Subcutaneous adipose tissue (tissue), 3 donors: ENCODE data around the gene LIMK2.

DNA sequence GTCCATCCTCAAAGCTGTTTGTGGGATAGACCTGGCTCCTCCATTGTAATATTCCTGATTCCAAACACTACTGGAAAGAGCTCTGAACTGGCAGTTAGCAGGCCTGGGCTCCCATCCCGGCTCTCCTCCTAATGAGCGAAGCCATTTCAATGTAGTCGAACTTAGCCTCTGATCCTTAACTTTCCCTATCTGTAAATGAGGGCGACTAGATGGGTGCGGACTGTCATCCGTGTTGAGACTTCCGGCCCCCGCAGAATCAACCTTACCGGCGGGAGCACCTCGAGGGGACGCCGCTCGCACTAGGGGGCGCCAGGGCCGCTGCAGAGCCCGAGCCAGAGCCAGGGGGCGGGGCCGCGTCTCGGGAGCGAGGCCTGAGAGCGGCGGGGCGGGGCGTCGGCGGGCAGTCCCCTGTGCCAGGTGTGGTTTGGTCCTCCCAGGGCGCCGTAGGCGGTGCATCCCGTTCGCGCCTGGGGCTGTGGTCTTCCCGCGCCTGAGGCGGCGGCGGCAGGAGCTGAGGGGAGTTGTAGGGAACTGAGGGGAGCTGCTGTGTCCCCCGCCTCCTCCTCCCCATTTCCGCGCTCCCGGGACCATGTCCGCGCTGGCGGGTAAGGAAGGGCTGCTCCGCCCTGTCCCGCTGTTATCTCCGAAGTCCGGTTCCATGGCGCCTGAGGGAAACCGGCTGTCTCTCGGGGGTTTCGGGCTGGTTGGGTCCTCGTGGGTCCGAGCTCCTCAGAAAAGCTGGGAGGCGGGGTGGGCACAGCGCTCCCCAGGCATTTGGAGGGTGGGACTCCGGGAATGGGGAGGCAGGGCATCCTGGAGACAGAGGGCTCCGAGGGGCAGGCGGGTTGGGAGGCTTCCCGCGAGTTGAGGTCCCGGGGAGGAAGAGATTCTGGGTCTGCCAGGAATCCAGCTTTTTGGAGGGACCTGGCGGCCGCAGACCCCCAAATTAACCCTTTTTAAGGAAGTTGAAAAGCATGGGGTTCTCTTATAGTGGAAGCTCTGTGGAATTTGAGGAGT, at the start of gene LIMK2:
Gene LIMK2 (plus strand): TSS at position 479 of the 1,017 bp plus-strand sequence.
- PRO-cap: bidirectional peak, plus-strand start at position 479 of the sequence, minus-strand start at position 301 of the sequence
- RAMPAGE, long total RNA, 3 experiments: start-site peak on the plus strand in 1 of 3 experiments, centred at position 483 of the sequence, 29 reads per replicate

DNA sequence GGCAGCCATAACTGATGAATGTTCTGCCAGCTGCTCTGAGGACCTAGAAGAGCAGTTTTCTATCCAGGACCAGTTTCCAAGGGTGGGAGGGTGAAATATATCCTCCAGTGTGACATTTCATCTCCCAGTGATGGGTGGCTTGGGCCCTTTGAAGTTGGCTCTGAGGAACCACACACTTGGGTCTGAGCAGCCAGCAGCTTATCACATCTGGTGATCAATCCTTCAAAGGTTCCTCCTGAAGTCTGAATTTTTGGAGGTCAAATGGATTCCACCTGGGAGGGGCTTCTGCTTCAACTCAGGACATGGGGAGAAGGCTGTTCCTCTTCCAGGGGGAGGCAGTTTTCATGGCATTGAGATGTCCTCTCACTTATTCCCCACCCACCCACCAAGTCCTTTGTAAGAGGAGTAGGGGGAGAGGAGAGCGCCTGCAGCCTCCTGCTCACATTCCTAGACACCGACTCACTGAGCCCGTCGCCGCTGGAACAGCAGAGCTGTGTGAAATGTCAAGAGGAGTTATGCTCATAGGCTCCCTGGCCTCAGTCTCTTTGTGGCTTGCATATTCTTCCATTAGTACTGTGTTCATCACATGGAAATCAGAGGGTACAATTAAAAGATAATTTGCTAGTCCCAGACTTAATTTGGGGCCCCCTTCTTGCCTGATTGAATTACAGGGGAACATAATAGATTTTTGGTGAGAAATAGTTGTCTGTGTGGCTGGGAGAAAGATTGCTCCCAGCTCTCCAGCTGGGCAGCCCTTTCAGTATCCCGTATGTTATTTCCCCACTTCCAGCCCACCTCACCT, 31.8 kb downstream of the LIMK2 start:
- PRO-cap: no peak
- RAMPAGE, long total RNA, 3 experiments: no peak in any of the 3 experiments

GRCh38 chr22:31342996-31343754, 3.0 kb downstream of the PATZ1 start:
- PRO-cap: no peak
- RAMPAGE, long total RNA, 3 experiments: no peak in any of the 3 experiments

GRCh38 chr22:31345021-31345317, 1.2 kb downstream of the PATZ1 start:
- PRO-cap: no peak
- RAMPAGE, long total RNA, 3 experiments: no peak in any of the 3 experiments

DNA sequence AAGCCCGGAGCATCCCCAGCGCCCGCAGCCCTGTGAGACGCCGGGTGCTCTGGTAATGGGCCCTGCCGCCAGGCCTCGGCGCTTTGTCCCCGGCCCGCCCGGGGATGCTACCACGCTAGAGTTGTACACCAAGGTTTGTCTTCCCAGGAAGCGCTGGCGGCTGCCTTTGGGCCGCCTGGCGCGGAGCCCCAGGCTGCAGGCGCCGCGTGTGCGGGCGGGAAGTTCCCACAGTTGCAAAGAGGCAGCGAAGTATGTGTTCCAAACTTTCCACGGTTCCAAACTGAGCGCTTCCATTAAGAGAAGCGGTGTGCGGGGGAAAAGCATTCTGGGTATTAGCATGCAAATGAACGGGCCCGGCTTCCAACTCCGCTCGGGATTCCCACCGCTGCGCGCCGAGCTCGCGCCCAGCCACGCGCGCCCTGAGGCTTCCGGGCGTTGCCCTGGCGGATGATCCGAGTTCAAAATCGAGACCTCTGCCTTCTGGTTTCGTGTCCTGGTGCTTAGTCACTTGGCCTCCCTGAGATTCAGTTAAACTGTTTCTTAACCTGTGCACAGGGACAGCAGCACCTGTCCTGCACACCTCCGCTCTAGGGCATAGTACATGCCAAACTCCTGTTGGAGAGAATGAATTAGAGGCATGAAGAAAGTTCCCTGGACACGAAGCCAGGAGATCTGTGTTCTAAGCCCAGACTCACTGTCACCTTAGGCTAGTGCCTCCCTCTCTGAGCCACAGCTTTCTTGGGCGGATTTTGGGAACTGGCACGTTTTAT, 1.3 kb upstream of the PATZ1 start:
- PRO-cap: no peak
- RAMPAGE, long total RNA, 3 experiments: no peak in any of the 3 experiments

DNA sequence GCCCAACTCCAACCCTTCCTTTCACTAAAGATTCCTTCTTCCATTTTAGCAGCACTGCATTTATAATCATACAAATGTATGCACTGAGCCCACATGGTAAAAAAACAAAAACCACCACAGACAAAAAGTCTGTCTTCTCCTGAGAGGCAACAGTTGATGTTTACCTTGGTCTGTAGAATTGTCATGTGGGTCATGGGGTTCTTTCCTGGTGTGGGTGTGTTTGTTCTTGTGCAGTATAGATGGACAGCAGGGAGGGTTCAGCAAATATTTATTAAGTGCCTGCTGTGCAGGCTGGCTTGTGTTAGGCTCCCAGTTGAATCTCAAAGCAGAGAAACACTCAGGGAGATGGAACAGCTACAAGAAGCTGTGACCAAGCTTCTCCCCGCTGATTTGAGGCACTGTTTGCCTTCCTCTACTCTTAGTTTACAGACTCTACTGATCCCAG, 82.2 kb downstream of the PISD start:
- PRO-cap: no peak
- RAMPAGE, long total RNA, 3 experiments: no peak in any of the 3 experiments

GRCh38 chr22:31647475-31647944, 14.5 kb downstream of the PISD start:
- PRO-cap: no peak
- RAMPAGE, long total RNA, 3 experiments: no peak in any of the 3 experiments

DNA sequence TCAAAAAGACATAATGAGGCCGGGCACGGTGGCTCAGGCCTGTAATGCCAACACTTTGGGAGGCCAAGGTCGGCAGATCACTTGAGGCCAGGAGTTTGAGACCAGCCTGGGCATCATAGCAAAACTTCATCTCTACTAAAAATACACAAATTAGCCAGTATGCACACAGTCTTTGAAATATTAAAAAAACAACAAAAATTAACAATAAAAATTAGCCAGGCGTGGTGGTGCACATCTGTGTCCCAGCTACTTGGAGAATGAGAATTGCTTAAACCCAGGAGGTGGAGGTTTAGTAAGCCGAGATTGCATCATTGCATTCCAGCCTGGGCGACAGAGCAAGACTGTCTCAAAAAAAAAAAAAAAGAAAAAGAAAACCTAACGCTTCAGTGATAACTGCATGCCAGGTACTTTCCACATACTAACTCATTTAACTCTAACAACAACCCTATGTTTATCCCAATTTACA, 11.8 kb downstream of the PISD start:
- PRO-cap: no peak
- RAMPAGE, long total RNA, 3 experiments: no peak in any of the 3 experiments

DNA sequence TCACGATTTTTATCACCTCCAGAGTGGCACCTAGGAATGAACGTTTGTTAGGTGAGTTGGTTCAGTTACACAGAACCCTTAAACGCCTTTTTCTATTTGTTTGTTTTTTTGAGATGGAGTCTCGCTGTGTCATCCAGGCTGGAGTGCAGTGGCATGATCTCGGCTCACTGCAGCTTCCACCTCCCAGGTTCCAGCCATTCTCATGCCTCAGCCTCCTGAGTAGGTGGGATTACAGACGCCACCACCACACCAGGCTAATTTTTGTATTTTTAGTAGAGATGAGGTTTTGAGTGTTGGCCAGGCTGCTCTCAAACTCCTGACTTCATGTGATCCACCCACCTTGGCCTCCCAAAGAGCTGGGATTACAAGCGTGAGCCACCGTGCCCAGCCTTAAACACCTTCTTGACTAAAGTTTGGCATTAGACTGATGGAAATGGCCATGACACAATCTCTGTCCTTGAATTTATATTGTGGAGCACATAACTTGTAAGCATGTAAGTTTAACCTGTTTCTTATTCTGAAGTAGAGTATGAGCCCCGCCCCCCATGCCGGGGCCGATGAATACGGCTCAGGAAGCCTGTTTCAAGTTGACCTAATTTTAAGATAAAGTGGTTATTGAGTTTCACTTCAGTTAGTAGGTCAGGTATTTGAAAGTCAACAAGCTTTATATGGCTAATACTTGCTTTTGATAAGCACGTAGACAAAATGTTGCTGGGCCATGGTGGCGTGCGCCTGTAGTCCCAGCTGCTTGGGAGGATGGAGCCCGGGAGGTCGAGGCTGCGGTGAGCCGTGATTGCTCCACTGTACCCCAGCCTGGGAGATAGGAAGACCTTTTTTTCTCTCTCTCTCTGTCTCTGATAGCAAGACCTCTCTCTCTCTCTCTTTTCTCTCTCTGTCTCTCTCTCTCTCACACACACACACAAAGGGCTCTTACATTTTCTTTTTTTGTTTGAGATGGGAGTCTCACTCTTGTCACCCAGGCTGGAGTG, 14.1 kb downstream of the YWHAH start:
- PRO-cap: no peak
- RAMPAGE, long total RNA, 3 experiments: no peak in any of the 3 experiments

- PRO-cap: no peak
- RAMPAGE, long total RNA, 3 experiments: no peak in any of the 3 experiments
These were observed 39.7 kb downstream of the SLC5A1 start for GRCh38 chr22:32082821-32083129.

- PRO-cap: no peak
- RAMPAGE, long total RNA, 3 experiments: no peak in any of the 3 experiments
These were observed 3.4 kb downstream of the RFPL2 start for GRCh38 chr22:32201597-32201796.

DNA sequence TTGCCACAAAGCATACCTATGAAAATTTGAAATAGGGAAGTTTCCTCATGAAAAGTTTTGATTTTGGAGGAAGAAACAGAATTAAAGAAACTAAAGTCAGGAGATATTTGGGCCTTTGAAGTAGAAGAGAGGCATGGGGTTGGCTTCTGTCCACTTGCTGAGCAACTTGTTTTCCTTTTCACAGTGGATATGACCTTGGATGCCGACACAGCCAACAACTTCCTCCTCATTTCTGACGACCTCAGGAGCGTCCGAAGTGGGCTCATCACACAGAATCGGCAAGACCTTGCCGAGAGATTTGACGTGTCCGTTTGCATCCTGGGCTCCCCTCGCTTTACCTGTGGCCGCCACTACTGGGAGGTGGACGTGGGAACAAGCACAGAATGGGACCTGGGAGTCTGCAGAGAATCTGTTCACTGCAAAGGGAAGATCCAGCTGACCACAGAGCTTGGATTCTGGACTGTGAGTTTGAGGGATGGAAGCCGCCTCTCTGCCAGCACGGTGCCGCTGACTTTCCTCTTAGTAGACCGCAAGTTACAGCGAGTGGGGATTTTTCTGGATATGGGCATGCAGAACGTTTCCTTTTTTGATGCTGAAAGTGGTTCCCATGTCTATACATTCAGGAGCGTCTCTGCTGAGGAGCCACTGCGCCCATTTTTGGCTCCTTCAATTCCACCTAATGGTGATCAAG, 2.5 kb downstream of the RFPL3 start:
- PRO-cap: no peak
- RAMPAGE, long total RNA, 3 experiments: no peak in any of the 3 experiments

DNA sequence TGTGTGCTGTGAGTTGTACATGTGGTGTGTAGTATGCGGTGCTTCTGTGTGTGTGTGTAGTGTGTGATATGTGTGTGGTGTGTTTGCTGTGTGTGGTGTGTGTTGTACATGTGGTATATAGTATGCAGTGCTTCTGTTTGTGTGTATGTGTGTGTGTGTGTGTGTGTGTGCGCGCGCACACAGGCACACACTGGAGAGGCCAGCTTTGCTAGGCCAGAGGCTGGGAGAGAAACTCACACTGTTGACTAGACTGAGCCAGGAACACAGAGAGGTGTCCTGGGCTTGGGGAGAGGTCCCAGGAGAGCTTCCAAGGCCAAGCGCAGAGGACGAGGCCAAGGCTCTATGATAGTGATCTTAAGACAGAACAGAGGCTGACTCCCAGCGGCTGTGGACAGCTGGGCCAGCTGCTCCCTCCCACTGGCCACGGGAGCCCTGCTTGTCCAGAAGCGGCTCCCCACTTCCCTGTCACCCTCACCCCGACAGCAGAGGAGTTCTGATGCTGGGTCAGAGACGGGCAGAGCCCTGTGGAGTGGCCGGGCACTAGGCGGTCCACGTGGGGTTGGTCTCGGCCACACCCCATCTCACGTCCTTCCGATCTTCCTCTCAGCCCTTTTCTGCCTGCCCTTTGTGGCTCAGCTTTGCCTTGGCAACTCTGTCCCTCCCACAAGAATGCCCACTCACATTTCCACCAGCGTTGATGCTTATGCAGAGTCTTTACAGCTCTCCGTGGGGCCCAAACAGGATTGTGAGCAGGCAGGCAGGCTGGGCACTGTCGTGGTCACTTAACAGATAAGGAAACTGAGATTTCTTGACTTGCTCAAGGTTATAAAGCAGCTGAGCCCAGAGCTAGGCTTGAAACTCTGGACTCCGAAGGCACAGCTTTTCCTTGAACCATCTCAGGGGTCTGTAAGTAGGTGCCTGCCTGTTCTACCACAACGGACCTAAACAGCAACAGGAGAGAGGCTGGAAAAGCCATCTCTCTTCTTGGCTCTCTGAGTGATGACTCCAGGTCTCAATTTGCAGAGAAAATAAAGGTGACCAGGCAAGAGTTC, 68.2 kb downstream of the FBXO7 start:
- PRO-cap: no peak
- RAMPAGE, long total RNA, 3 experiments: no peak in any of the 3 experiments

DNA sequence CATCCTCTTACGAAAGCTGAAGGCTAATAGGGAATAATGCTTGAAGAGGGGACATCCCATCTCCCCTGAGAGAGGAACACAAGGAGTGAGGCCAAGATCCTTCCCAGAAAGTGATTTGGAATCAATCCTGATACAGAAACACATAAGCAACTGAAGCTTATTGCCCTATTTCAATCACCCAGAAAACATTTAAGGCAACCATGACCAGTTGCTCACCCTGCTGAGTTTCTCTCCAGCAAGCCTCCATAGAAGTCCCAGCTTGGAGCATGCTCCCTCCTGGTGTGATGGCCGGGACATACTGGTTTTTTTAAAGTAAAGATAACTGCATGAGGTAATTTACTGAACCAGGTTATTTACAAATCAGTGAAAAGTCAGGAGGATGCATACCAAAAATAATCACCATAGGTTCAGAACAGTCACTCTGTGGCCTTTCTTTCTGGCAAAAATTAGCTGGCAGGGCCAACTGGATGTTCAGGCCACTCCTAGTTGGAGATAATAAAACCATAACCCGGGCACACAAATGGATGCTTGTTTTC, 80.7 kb downstream of the FBXO7 start:
- PRO-cap: no peak
- RAMPAGE, long total RNA, 3 experiments: no peak in any of the 3 experiments

DNA sequence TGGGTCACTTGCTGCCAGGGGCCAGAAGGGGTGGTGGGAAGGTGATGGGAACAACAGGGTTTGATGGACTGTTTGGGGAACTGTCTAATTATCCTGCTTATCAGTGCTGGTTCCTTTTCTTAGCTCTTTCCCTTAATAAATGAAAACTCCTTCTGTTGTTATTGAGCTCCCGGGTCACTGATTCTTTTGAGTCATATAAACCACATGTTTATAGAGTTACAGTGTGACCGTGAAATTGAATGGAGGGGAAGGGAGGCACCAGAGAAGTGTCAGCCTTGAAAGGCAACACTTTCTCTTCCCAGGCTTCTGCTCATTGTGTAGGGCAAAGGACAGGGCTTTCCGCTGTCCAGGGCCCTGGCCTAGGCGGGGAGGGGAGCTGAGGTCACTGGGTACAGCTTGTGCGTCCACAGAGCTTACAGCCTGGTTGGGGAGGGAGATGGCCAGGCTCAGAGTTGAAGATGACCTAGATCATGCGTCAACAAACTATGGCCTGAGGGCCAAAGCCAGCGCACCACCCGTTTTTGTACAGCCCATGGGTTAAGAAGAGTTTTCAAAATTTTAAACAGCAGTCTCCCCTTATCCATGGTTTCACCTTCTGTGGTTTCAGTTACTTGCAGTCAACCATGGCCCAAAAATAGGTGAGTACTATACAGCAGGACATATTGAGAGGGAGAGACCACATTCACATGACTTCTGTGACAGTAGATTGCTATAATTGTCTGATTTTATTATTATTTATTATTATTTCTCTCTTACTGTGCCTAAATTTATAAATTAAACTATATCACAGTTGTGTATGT, 105.3 kb downstream of the FBXO7 start:
- PRO-cap: no peak
- RAMPAGE, long total RNA, 3 experiments: no peak in any of the 3 experiments

- PRO-cap: unidirectional peak, minus-strand start at chr22:32624043
- RAMPAGE, long total RNA, 3 experiments: no peak in any of the 3 experiments
These were observed 149.3 kb downstream of the FBXO7 start for GRCh38 chr22:32623889-32624304.

GRCh38 chr22:32758668-32759109, 42.8 kb upstream of the TIMP3 start:
- PRO-cap: no peak
- RAMPAGE, long total RNA, 3 experiments: no peak in any of the 3 experiments

DNA sequence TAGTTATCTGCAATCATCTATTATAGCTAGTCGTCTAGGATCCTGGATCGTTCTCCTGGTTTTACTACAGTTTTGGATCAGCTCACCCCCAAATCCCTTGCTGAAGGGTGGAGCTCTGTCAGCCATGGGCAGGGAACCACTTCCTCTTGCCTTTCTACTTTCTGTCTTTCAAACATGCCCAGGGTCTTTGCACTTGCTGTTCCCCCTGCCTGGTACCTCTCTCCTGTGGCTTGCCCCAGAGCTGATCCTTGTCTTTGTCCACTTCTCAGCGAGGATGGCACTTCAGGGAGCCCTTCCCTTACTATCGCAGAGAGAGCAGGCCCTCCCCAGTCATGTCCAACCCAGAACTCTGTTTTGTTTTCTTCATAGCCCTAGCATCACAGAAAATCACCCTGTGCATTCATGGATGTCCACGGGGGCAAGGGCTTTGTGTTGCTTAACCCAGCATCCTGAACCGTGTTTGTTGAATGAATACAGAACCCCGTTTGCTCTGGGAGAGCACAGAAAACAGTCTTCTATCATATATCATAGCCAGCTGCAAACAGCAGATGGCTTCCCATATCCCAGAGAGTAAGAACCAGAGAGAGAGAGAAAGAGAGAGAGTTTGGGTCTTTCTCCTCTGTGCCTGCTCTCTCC, 794 bp upstream of the TIMP3 start:
- PRO-cap: unidirectional peak, plus-strand start at position 118 of the sequence
- RAMPAGE, long total RNA, 3 experiments: no peak in any of the 3 experiments

DNA sequence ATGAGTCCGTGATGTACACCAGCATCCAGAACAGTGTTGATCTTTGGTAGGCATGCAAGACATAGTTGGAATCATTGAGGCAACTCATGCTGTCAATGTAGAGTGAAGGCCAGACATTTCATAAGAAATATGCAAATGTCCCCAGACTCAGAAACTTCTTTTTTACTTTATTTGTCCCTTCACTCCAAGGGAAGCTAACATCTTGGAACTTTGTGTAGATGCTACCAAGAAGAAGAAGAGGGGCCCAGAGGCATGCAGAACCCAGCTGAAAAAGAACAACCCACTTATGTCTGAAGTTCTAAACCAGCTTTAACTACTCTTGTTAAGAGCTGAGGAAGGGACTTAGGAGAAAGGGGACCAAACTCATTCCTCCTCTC, 51.8 kb downstream of the TIMP3 start:
- PRO-cap: no peak
- RAMPAGE, long total RNA, 3 experiments: no peak in any of the 3 experiments

DNA sequence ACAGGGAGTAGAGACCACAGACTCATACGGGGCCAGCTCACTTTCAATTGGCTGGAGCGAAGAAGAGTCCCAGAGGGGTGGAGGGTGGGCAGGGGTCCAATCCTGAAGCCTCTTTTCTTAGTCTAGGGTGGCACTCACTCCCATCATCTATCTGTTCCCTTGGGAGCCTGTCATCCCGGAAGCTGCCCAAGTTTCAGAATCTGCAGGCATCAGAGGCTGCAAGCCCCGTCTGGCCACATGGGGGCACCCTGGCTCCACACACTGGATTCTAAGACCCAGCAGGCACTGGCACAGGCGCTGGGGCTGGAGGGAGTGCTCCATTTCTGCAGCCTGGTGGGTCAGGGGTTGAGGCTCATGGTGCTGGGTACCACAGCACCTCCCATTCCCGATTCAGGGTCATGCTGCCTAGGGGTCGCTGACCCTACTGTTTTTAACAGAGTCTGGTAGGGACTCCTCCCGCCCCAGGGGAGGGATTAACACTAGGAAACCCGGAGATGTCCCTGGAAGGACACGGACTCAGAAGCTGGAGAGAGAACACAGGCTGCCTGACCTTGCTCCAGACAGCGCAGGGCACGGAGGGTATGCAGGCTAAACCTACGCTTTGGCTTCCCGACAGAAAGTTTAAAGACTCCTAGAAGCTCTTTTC, 243.9 kb upstream of the SYN3 start:
- PRO-cap: no peak
- RAMPAGE, long total RNA, 3 experiments: no peak in any of the 3 experiments